Parietal lobe (tissue), 2 donors: Measurements from ENCODE around the genes NLRP9, ZNF543, ZSCAN4 and ZNF132.

DNA sequence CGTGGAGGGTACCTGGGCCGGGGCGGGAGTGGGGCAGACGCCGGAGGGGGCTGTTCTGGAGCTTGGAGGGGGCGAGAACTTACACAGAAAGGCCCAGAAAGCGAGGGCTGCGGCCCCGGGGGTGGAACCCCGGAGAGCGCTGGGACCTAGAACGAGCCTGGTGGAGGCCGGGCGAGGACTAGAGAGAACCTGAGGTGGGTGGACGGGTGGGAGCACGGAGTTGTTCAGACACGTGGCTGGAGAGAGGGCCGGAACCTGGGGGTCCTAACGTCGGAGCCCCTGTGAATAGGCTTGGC, 332 bp downstream of the ZNF581 start:
- RAMPAGE, long total RNA = no peak

- RAMPAGE, long total RNA = no peak
These were observed 1.4 kb downstream of the EPN1 start for GRCh38 chr19:55676380-55676835.

GRCh38 chr19:55738225-55738714, at the start of gene NLRP9:
Gene NLRP9 (minus strand): TSS chr19:55738402.
- RAMPAGE, long total RNA = no peak

DNA sequence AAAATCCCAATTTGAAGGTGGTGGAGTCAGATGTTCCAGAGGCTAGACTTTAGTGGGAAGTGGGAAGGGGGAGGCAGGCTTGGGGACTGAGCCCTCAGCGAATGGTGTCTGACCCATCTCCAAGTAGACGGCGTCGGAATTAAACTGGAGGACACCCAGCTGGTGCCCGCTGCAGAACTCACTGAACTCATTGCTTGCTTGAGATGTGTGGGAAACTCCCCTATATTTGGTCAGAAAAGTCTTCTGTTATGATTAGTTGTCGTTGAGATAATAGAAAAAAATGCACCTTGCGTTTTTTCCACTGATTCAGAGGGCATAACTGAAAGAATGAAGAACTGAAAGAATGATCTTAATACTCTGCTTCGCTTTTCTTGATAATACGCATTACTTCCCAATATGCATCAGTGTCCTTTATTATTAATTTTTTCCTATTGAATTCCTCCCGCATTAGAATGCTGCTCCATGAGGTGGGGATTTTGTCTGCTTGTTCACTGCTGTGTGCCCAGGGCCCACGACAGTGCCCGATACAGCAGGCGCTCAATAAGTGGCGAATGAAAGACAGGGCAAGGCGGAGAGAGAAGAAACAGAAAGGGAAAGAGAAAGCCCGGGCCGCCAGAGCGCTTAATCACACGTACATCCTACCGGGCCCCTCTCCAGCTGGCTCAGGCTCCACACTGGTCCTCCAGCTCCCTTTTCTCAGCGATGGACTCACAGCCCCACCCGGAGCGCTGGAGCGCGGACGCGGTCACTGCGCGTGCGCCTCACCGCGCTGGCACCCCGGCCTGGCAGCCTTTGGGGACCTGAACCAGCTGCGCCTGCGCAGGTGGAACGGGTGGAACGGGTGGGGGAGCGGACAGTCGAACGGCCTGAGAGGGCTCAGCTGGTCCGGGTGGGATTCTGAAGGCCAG, 611 bp upstream of the ZNF583 start:
- RAMPAGE, long total RNA = no peak

GRCh38 chr19:56795363-56795718, 45.2 kb downstream of the PEG3 start:
- RAMPAGE, long total RNA = no peak

DNA sequence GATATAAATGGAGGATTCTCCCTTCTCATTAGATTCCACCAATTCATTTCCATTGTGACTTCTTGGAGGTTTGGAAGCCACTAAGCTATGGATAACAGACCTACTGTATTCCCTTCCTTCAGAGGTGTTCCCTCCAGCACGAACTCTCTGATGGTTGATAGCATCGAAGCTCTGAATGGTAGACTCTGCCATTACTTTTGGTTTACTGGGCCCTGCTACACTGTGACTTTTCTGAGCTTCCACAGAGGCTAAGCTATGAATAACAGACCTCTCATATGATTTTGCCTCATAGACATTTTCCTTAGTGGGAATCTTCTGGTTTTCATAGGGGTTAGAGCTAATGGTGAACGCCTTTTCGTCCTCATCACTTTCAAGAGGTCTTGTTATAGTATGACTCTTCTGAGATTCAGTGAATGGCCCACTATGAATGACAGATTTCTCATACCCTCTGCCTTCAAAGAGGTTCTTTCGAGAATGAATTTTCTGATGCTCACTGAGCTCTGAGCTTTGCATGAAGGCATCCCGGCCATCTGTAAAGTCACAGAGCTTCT, 24.6 kb downstream of the PEG3 start:
- RAMPAGE, long total RNA = no peak

GRCh38 chr19:56973577-56974105, 133.1 kb upstream of the PEG3 start:
- RAMPAGE, long total RNA = no peak

- RAMPAGE, long total RNA = no peak
These were observed 19.6 kb upstream of the AURKC start for GRCh38 chr19:57211222-57211686.

DNA sequence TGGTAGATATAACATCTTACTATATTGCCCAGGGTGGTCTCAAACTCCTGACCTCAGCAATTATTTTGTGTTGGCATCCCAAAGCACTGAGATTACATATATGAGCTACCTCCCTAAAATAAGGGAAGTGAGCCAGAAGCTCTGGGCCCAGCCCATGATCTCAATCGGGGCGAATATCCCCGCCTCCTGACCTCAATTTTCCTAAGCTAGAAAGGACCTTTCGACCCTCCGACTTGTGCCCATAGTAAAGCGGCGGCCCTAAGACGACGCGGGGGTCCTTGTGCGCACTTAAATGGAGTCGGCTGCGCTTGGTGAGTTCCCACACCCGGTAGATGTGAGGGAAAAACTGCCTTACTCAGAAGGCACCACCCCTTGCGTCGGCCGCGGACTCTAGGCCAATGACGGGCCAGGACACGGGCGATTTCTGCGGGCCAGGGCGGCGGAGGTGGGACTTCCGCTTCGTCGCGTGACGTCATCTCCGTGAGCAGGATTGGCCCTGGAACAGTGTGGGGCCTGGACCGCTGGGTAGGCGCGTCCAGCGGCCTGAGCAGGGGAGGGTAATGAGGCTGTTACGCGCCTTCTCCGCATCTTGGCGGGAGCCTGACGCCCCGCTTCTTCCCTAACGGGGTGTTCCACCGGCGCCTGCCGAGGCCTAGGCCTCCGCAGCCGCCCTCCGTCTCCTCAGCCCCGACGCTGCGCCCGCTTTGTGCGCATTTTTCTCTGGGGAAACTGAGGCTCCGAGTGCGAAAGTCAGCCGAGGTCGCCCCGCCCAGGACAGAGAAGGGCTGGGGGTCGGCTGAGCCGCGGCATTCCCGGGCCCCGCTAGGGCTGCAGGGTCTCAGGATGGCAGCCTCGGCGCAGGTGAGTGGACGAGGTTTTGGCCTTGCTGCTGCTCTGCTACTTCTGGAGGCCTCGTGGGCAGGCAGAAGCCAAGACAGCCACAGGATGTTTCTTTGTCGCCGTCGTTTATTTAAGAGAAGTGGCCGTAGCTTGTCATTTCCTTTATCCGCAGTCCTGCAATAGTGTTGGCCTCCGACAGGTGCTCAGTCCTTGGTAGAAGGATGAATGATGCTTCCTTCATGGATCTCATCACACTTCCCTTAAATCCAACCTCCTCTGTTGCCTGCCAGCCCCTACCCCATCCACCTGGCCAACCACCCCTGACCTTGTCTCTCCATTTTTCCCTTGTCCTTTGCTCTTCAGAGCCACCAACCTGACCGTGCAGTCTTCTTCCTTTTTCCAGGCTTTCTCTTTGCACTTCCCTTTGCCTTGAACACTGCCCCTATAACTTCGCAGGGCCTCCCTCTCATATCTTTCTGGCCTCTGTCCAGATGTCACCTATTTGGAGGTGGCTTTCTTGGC, at the start of gene ZNF543:
TSS of gene ZNF543 (plus strand) at position 462 of the 1,362 bp plus-strand sequence.
- RAMPAGE, long total RNA = no peak

GRCh38 chr19:57547549-57548077, 12.1 kb downstream of the ZNF550 start:
- RAMPAGE, long total RNA = no peak

- RAMPAGE, long total RNA = no peak
These were observed 745 bp downstream of the ZNF550 start for GRCh38 chr19:57558781-57559455.

DNA sequence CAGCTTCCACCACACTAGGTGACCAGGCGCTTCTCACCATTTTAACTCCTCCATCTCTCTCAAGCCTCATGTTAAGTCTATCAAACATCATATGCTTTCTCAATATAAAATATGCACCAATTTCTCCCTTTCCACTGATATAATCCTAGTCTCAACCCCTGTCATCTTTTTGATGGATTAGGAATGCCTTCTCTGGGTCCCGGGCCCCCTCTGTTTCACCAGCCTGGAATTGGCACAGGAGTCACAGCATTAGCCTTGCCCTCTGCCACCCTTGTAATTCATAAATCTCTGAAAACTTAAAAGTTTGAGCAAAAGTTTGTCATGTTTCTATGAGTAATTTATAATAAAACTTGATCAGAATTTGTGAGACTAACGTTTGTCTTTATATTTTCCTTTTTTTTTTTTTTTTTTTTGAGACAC, at the start of gene ZSCAN4:
TSS of gene ZSCAN4 (plus strand) at position 270 of the 420 bp plus-strand sequence.
- RAMPAGE, long total RNA = no peak

- RAMPAGE, long total RNA = no peak
These were observed 1.9 kb upstream of the ZNF606 start for GRCh38 chr19:58004456-58004933.

DNA sequence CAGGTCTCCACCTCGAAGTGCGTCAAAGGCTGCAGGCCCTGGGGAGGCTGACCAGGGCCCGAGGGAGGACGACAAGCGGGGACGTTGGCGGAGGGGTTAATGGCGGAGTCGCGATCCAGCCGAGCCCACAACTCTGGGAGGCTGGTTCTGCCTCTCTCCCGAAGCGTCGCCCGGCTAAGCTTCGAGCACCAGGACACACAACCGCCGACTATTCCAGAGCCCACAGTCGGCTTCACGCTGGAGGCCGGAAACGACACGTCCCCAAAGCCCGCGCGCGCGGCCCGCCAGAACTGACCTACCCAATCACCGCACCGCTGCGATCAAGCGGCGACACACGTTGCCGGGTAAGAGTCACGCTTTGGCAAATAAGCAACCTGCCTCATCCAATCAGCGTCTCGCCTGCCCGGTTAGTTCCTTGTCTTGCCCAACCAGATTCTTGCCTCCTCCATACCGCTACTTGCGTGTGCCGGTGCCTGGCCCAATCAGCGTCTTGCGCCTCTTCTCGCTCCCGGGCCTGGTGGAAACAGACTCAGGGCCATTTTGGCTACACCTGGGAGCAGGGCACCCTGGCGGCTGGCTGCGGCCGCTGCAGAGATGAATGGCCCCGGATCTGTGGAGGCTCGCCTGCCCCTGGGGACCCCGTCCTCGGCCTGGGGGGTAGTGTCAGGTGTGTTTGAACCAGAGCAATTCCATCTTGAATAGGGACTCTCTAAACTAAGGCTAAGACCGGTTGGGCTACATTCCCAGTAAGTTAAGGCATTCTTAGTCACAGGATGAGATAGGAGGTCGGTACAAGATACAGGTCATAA, 11.7 kb upstream of the ZNF544 start:
- RAMPAGE, long total RNA = no peak

DNA sequence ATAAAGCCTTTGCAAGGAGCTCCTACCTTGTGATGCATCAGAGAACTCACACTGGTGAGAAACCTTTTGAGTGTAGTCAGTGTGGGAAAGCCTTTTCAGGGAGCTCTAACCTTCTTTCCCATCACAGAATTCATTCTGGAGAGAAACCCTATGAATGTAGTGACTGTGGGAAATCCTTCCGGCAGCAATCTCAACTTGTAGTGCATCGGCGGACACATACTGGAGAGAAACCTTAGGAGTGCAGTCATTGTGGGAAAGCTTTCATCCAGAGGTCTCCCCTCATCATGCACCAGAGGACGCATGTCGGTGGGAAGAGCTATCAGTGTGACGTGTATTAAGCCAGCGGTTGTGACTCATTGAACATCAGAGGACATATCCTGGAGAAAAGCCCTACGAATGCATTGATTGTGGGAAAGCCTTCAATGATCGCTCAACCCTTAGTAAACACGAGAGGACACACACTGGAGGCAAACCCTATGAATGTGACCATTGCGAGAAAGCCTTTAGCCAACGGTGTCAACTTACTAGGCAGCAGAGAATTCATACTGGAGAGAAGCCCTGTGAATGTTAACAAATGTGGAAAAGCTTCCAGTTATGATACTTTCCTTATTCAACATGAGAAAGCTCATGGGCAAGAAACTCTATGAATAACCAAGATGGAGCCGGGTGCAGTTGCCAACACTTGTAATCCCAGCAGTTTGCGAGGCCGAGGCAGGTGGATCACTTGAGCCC, 16.1 kb upstream of the ZNF8 start:
- RAMPAGE, long total RNA = no peak

GRCh38 chr19:58430054-58430551, 9.8 kb downstream of the ZNF132 start:
- RAMPAGE, long total RNA = no peak

GRCh38 chr19:58440013-58440329, at the start of gene ZNF132:
Gene ZNF132 (minus strand): TSS chr19:58440153.
- RAMPAGE, long total RNA = no peak

GRCh38 chr19:58546194-58547286, 2.7 kb downstream of the TRIM28 start:
- RAMPAGE, long total RNA = no peak

DNA sequence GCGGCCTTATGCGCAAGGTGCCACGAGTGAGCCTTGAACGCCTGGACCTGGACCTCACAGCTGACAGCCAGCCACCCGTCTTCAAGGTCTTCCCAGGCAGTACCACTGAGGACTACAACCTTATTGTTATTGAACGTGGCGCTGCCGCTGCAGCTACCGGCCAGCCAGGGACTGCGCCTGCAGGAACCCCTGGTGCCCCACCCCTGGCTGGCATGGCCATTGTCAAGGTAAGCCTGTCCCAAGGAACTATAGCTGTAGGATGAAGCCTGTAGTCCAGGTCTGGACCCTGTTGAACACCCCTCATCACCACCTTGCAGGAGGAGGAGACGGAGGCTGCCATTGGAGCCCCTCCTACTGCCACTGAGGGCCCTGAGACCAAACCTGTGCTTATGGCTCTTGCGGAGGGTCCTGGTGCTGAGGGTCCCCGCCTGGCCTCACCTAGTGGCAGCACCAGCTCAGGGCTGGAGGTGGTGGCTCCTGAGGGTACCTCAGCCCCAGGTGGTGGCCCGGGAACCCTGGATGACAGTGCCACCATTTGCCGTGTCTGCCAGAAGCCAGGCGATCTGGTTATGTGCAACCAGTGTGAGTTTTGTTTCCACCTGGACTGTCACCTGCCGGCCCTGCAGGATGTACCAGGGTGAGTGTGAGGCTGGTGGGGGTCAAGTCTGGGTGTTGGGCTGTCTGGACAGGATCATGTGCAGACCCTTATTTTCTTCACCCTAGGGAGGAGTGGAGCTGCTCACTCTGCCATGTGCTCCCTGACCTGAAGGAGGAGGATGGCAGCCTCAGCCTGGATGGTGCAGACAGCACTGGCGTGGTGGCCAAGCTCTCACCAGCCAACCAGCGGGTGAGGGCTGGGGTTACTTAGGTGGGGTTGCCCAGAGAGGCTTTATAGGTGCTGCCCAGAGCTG, 5.4 kb downstream of the TRIM28 start:
- RAMPAGE, long total RNA = no peak

GRCh38 chr19:58551470-58552538, 3.1 kb downstream of the CHMP2A start:
- RAMPAGE, long total RNA = no peak